ReNcell CX (cell line): ENCODE measurements around a stretch of chr4.

- PRO-cap, result unidirectional peak, minus-strand start at chr4:141332608; unidirectional peak, plus-strand start at chr4:141332942; unidirectional peak, plus-strand start at chr4:141333053; unidirectional peak, plus-strand start at chr4:141333114; unidirectional peak, plus-strand start at chr4:141333281
These were observed 112.0 kb downstream of the ZNF330 start for GRCh38 chr4:141332374-141333424.

DNA sequence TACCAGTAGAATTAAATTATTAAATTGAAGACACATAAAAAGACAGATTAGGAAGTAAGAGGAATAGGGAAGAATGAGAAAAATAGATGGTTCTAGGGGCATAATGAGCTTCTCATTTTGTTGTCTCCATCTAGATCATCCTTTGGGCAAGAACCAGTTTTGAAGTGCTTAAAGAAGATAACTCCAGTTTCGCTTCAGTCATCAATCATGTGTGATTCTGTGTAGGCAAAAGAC lies 429.6 kb downstream of the INPP4B start:
- PRO-cap, result no peak

GRCh38 chr4:142416775-142417079 lies 429.4 kb downstream of the INPP4B start:
- PRO-cap, result no peak

DNA sequence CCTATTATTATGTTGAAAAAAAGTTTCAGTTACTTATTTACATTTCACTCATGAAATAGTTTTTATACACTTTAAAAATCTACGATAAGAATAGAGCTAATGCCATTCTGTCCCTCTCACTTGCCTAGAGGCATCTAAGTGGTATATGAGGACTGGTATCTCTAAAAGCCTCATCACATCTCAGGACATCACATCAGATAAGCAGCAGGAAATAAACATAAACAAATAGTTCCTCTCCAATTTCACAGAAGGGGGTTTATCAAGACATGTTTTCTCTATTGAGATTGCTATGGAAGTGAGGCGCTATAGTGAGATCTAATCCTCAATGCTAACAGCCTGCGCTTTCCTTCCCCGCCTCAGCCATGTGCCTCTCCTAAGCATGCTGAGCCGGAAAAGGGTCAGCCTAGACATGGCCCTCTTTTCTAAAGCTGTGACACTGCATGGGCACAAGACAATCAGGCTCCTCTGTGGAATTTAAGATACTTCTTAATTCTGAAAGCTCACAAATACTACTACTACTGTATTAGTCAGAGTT lies 286.2 kb downstream of the INPP4B start:
- PRO-cap, result no peak

GRCh38 chr4:142568053-142568576 lies 278.0 kb downstream of the INPP4B start:
- PRO-cap, result no peak

DNA sequence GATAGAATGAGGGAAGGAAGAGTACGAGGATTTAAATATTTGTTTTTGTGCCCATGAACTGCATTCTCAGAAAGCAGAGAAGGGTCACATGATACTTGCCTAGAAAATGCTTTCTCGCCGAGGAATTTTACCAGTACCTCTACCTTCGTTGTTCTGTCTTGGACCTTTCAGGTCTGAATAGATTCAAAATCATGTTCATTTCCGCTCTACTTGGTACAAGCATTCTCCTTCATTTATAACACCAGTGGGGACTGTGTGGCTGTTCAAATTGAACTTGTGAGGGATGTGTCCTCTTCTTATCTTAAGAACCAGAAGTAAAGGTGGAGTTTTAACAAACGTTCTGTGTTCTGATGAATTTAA lies 1.9 kb downstream of the USP38 start:
- PRO-cap, result no peak

DNA sequence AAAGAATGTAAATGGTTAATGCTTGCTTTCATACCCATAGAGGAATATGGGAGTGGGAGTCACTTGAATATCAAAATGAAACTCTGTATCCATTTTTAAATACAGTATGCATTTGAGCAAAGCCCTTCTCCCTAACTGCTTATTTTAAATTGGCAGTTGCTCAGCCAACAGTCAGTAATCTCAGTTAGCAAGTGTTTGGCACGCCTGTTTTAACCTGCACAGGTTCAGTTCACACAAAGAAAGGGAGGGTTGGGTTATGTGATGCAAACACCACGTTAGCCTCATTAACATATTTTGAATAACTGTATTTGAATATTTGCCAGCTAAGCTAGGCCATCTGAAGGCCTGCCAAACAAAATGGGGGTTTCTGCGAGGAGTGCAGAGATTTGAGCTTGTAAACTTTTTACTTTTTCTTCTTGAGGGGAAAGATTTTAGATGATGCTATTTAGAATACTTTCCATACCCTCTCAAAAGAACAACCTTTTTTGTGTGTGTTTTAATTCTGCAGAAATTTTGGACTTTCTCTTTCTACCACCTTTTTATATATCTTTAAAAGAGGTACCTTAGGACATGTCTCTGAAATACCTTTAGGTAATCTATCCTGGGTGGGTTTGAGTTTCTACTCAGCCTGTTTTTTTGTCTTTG lies 19.9 kb downstream of the GAB1 start:
- PRO-cap, result no peak

DNA sequence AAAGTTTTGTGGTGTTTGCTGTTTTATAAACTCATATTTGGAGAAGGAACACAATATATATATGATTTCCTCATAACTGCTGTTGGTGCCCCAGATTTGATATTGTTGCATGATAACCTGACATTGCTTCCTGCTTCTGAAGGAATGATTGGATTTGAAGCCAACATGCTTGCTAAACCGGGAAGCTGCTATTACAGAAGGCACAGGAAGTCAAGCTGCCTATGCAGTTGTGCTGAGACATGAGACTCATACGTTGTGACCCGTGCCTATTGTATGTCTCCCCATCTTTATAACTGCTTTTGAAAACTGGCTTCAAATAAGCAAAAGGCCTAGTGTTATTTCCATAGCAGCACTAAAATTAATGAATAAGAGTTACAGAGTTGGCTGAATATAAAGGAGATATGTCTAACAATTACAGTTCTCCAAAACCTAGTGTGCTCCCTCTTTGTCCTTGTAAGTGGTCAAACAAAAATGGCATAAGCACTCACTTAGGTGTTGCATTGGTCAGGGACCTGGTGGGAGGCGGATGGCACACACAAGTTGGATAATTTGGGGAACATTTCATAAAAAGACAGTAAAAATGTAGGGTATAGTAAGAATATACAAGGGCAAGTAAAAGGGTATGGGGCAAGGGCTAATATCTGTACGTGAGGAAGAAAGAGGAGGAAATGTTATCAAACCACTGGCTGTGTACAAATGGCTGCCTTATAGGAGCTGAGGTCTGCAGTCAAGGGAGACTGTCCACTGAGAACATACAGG lies 33.1 kb downstream of the GAB1 start:
- PRO-cap, result no peak

- PRO-cap, result no peak
These were observed 35.8 kb downstream of the GAB1 start for GRCh38 chr4:143372192-143373073.

- PRO-cap, result no peak
These were observed 54.6 kb downstream of the GAB1 start for GRCh38 chr4:143391219-143391716.

DNA sequence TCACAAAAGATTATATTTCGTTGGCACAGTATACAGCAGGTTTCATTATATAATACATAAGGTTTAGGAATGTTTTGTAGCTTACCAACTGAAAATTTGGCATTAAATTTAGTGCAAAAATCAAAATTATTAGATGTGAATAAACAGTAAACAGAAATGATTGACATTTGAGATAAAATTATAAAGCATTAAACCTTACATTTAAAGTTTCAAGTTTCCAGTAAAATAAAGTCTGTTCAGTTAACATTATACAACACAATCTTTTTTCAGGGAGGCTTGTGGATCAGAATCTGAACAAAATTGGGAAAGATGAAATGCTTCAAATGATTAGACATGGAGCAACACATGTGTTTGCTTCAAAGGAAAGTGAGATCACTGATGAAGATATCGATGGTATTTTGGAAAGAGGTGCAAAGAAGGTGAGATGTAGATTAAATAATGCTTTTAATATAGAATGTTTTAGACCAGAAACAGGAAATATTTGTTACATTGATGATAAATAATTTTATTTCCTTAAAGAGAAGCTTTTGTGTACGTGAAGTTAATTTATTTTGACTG lies 29.8 kb downstream of the SMARCA5 start:
- PRO-cap, result no peak

GRCh38 chr4:144339479-144339849 lies 198.9 kb upstream of the GYPA start:
- PRO-cap, result no peak

DNA sequence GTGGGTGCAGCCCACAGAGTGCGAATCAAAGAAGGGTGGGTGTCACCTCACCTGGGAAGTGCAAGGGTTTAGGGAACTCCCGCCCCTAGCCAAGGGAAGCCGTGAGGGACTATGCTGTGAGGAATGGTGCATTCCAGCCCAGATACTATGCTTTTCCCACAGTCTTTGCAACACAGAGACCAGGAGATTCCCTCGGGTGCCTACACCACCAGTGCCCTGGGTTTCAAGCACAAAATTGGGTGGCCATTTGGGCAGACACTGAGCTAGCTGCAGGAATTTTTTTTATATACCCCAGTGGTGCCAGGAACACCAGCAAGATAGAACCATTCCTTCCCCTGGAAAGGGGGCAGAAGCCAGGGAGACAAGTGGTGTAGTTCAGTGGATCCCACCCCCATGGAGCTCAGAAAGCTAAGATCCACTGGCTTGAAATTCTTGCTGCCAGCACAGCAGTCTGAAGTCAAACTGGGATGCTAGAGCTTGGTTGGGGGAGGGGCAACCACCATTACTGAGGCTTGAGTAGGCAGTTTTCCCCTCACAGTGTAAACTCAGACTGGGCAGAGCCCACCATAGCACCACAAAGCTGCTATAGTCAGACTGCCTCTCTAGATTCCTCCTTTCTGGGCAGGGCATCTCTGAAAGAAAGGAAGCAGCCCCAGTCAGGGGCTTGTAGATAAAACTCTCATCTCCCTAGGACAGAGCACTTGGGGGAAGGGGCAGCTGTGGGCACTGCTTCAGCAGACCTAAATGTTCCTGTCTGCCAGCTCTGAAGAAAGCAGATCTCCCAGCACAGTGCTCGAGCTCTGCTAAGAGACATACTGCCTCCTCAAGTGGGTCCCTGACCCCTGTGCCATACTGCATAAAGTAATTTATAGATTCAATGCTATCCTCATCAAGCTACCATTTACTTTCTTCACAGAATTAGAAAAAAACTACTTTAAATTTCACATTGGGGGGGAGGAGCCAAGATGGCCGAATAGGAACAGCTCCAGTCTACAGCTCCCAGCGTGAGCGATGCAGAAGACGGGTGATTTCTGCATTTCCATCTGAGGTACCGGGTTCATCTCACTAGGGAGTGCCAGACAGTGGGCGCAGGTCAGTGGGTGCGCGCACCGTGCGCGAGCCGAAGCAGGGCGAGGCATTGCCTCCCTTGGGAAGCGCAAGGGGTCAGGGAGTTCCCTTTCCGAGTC lies 163.1 kb downstream of the HHIP start:
- PRO-cap, result no peak

GRCh38 chr4:145152257-145152821 lies 28.1 kb downstream of the OTUD4 start:
- PRO-cap, result no peak

- PRO-cap, result no peak
These were observed 346 bp downstream of the OTUD4 start for GRCh38 chr4:145180095-145180391.

DNA sequence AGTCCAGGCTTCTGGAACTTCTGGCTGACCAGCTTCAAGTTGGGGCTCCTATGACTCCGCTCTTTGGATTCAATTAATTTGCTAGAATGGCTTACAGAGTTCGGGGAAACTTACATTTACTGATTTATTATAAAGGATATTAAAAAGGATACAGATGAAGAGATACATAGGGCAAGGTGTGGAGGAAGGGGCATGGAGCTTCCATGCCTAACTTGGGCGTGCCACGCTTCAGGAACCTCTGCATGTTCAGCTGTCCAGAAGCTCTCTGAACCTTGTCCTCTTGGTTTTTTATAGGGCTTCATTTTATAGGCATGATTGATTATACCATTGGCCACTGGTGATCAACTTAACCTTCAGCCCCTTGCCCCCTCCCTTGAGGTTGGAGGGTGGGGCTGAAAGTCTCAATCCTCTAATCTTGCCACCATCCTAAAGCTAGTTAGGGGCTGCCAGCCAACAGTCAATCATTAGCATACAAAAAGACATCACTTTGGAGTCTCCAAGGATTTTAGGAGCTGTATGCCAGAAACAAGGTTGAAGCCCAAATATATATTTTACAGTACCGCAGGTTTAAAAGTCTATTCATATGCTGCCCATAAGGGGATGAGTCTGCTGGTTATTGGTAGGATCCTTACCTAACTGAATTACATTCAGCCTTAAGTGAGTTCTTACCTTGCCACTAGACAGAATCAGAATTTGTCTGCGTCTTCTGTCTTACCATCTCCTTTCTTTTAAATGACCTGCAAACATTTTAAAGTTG lies 10.8 kb downstream of the SMAD1 start:
- PRO-cap, result no peak

DNA sequence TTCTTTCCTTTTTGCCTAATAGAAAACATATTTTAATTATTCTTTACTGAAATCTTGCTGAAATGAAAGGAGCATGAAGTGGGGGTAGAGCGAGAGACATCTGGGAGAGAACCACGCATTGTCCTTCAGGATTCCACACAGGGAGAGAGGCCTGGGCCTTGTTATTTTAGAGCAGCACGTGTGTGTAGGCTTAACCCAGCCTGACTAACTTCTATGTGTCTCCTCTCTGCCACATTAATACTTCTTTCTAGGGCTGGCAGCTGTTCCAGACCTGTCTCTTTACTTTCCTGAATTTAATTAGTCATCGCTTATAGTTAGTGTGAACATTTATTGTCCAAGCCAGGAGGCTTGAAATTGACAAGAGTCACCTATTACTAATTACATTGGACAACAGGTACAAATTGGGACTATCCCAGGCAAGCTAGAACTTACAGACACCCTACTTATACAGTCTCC lies 51.3 kb downstream of the SMAD1 start:
- PRO-cap, result no peak

DNA sequence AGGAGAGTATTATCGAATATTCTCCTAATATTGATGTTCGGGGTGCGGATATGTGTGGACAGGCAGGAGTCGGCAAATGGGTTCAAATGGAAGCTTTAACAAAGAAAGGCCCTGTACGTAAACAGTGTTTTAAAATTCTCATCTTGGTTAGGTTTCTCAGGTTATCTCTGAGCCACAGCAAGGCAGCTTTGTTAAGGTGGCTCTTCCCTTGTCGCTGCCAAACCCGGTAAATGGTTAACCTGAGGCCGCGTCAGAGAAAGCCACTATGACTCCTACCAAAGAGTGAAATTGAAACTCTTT lies 302 bp downstream of the MMAA start:
- PRO-cap, result bidirectional peak, plus-strand start at position 214 of the sequence, minus-strand start at position 226 of the sequence

- PRO-cap, result bidirectional peak, plus-strand start at chr4:145735544, minus-strand start at chr4:145735384
These were observed 55.5 kb downstream of the C4orf51 start for GRCh38 chr4:145735476-145735723.

DNA sequence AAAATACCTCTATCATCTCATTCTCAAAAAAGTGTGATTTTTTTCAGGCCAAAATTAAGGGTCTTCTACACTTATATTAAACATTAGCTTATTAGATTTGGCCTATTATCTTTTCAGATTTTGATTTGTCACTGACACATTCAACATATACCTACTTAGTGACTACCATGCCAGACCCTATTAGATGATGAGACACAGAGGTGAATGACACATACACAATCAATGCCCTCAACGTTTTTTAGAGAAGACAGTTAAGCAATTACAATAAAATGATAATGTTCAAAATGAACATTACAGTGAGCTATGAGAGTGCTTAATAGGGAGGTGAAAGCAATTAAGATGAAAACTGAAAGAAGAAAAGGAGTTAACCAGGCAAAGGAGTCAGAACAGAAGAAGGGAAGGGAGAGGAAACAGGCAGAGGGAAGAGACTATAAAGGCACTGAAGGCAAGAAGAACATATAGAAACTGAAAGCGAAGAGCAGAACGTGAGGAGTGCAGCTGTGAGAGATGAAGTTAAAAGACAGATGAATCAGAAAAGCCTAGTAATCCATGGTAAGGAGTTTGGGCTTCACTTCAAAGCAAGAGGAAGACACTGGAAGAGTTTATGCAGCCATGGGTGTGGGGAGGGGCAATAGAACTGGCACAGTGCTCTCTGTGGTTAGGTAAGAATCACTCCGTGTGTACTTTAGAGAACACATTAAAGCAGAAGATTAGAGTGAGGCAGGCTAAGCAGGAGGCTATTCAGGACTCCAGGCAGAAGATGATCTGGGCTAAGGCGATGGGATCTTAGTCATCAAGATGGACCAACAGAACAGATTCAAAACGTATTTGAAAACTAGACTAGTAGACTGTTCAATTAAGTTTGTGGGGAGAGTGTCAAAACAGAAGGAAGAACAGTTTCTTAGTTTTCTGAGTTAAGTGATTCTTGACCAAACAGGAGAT lies 119.1 kb downstream of the REELD1 start:
- PRO-cap, result unidirectional peak, plus-strand start at position 711 of the sequence